Endothelial cell (in vitro differentiated cells): ENCODE results near the gene MCM5.

DNA sequence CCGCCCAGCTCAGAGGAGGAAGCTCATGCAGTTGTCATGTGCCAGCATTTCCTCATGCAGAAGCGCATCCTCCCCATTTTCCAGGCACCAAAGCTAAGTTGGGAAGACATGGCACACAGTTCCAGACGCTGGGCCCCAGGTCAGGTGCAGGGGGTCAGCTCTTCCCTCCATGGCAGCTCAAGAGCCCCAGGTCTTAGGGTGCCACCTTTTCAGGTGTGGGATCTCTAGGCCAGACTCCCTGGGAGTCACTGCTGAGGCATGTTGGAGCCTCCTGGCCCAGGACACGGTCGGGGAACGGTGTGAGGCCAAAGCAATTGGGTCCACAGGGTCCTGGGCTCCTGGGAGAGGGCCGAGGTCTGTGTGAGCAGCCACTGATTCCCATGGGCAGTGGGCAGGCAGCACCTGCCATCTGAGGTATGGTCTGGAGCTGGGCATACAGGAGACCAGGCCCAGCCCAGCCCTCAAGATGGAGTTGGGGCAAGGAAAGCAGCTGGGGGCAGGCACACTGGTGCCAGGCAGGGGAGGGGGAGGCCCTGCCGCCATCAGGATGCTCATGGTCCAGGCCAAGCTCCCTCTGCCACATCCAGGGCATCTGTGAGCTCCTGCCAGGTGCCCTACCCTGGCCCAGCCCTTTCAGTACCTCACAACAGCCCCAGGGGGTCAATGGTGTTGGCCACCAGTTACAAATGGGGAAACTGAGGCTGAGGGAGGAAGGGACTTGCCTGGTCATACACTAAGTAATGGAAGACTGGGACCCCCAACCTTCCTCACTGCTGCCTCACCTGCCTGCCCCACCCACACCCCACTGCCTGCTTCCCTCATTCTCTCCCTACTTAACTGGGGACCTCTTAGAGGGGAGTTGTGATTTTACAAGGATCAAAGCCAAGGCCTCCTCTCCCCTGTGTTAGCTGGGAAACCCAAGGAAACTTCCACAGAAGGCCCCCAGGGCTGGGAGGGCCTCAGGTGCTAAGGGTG lies 32.1 kb upstream of the HMOX1 start:
- PRO-cap = no peak

GRCh38 chr22:35399759-35400355 lies at the start of gene MCM5:
MCM5 (plus strand) TSS chr22:35400140.
- PRO-cap = bidirectional peak, plus-strand start at chr22:35400142, minus-strand start at chr22:35399896

DNA sequence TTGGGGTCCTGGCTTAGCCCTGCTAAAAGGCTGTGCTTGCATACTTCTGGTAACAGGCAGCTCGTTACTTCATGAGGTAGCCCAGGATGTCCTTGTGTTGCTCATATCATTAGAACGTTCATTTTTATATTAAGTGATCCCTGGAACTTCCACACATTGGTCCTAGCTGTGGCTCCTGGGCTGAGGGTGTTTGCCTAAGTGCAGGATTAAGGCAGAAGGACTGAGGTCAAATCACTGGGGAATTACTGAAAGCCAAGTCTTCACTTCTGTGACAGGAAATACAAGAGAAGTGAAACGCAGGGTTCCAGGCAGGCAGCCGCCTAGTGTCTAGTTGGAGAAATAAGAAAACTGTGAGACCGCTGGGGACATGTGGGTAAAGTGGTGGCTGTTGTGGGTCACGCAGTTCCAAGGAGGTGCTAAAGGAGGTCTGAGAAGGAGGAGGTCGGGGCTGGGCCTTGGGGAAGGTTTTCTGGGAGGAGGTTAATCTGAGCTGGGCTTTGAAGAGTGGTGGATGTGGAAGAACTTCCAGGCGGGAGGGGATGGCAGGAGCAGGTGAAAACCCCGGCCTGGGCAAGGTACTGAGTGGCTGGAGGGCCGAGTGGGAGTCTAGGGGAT lies 11.1 kb downstream of the MCM5 start:
- PRO-cap = no peak

GRCh38 chr22:35445937-35446965 lies 46.3 kb downstream of the MCM5 start:
- PRO-cap = no peak

DNA sequence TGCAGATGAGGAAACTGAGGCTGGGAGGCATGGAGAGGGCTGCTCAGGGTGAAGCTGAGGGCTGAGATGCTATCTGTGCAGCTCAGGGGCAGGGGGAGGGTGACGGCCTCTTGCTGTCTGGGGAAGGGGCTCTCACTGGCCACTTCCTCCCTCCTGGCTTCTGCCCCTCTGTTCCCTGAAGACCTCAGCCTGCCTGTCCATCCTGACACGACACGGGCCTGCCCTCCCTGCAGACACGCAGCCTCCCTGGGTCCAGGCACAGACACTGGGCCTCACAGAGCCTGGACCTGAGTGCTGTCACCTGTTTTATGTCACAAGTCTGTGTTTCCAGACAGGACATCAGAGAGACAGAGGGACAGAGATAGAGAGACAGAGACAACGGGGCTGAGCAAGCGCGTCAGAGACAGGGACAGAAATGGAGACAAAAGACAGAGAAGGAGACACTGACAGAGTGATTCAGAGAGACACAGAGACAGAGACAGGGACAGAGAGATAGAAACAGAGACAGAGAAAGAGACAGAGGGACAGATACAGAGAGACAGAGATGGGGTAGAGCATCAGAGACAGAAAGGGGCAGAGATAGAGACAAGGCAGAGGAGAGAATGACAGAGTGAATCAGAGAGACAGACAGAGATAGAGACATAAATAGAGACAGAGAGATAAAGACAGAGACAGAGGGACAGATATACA lies 53.2 kb downstream of the MCM5 start:
- PRO-cap = no peak

DNA sequence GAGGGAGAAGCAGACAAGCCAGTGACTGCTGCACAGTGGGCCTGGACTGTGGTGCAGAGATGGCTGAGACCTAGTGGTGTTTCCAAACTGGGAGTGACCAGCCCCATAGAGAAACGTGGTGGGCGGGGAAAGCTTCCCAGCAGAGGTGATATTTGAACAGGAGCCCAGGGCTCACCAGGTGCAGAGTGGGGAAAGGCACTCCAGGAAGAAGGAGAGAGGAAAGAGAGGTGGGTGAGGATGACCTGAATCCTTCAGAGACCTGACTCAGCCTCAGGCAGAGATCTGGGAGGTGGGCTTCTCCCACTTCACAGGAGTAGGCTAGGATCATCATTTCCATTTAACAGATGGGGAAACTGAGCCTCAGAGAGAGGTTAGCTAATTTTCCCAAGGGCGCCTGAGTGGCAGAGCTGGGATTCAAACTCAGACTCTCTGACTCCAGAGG lies 52.0 kb upstream of the RASD2 start:
- PRO-cap = no peak

- PRO-cap = no peak
Measured at GRCh38 chr22:35541026-35541652, 508 bp downstream of the RASD2 start.

DNA sequence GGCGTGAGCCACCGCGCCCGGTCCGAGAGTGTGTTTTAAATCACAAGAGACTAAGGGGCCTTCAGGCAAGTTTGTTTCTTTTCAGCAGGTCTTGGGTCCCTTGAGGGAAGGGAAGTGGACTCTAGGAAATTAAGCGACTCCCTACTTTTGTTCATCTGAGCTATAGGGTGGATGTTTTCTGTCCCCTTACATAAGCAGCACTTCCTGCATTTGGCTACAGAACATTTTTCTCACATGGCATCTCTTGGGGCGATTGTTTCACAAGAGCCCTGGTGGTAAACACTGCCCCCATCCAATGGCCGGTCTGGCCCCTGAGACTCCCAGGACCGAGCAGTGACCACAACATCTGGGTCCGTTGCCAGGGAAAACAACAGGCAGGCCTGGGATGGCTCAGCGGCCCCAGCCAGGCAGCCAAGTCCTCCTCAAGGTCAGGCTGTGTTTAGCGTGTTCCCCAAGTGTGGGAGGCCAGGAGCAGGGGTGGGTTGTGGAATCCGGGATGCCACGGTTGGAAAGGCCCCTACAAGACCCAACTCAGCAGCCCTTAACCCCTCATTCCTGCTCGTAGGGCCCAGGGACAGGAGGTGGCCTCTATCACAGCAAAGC lies 1.6 kb upstream of the APOL6 start:
- PRO-cap = no peak

DNA sequence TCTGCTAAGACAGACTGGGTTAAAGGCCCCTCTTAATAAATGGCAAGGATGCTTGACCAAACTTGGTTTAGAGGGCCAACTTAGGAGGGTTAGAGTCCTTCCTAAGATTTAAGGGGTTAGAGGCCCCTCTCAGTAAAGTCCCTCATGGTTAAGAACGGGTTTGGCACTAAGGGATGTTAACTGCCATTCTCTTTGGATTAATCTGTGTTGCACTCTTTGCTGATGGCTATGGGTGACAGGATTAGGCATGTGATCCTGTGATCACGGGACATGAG lies 21.2 kb downstream of the APOL6 start:
- PRO-cap = no peak

GRCh38 chr22:35839770-35840850 lies 122.4 kb downstream of the APOL5 start:
- PRO-cap = bidirectional peak, plus-strand start at chr22:35840015, minus-strand start at chr22:35839894; bidirectional peak, plus-strand start at chr22:35840566, minus-strand start at chr22:35840448

- PRO-cap = no peak
Measured at GRCh38 chr22:36077150-36077738, 48.6 kb upstream of the RBFOX2 start.

DNA sequence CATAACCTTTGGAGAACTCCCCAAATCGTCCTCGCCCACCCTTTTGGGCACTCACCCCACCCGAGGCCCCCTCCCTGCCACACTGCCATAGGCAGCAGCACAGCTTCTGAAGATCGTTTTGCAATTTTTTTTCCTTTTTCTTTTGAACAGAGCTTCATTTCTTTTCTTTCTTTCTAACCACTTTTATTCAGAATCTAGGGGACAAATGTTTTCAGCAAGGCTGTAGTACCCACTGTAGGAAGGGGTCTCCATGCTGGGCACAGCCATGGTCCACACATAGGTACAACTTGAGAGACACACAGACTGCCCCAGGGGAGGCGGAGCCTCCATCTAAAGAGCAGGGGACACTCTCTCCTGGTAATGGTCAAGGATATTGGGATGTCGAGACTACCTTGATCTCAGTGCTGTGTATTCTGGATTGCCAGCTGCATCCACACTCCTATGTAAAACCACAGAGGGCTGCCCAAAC lies 2.8 kb upstream of the APOL3 start:
- PRO-cap = no peak

DNA sequence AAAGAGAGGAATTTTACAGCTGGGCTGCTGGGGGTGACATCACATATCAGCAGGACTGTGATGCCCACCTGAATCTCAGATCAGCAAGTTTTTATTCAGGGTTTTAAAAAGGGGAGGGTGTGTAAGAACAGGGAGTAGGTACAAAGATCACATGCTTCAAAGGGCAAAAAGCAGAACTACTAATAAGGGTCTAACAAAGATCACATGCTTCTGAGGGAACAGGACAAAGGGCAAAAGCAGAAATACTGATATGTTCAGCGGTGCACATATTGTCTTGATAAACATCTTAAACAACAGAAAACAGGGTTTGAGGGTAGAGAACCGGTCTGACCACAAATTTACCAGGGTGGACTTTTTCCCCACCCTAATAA lies 7.8 kb upstream of the APOL4 start:
- PRO-cap = no peak

DNA sequence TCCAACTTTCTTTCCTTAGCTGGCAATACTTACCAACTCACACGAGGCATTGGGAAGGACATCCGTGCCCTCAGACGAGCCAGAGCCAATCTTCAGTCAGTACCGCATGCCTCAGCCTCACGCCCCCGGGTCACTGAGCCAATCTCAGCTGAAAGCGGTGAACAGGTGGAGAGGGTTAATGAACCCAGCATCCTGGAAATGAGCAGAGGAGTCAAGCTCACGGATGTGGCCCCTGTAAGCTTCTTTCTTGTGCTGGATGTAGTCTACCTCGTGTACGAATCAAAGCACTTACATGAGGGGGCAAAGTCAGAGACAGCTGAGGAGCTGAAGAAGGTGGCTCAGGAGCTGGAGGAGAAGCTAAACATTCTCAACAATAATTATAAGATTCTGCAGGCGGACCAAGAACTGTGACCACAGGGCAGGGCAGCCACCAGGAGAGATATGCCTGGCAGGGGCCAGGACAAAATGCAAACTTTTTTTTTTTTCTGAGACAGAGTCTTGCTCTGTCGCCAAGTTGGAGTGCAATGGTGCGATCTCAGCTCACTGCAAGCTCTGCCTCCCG lies 12.8 kb downstream of the APOL1 start:
- PRO-cap = no peak

- PRO-cap = no peak
Measured at GRCh38 chr22:36281461-36282182, 28.7 kb downstream of the APOL1 start.

GRCh38 chr22:36295203-36295453 lies 42.2 kb downstream of the APOL1 start:
- PRO-cap = no peak

DNA sequence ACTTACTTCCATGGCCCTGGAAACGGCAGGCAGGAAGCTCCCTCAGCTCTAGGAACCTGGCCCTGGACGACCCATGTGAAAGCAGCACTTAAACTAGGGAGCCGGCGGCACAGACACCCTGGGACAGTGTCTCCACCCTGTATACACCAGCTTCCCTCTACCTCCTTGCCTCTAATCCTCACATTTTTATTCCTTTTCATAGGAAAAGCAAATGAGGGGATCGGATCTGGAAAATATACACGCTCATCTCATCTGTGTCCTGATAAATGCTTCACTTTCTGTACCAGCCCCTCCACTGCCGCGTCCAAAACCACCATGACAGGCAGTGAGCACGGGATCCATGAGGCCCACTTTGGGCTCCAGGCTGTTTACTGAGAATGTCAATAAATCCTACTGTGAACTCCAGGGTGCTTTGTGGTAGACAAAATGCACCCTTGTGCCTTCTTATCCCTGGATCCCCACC lies 65.0 kb downstream of the MYH9 start:
- PRO-cap = no peak

GRCh38 chr22:36360837-36361327 lies 26.9 kb downstream of the MYH9 start:
- PRO-cap = no peak

- PRO-cap = no peak
Measured at GRCh38 chr22:36372777-36373891, 14.6 kb downstream of the MYH9 start.

DNA sequence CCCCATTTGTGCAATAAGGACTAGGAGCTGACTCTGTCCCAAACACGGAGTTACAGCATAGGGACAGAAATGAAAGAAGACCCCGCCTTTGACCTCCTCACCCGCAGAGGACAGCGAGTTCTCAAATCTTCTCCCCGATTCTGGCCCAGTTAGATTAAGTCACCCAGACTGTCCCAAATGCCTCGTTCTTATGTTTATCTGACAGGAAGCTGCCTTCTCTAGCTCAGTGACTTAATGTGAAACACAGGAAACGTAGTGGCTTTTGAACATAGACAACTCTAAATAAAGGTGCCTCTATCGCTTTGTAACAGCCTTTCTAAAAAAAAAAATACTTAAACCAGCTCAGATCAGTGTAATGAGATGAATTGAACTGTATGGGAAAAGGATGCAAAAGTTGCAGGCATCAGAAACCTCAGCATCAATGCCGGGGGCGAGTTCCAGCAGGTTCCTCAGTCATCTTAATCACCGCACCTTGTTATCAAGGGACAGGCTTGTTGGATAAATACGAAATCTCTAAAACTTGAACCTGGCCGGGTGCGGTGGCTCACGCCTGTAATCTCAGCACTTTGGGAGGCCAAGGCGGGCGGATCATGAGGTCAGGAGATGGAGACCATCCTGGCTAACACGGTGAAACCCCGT lies 10.5 kb downstream of the MYH9 start:
- PRO-cap = no peak